NB4 (cell line): ENCODE measurements around a stretch of chr20.

DNA sequence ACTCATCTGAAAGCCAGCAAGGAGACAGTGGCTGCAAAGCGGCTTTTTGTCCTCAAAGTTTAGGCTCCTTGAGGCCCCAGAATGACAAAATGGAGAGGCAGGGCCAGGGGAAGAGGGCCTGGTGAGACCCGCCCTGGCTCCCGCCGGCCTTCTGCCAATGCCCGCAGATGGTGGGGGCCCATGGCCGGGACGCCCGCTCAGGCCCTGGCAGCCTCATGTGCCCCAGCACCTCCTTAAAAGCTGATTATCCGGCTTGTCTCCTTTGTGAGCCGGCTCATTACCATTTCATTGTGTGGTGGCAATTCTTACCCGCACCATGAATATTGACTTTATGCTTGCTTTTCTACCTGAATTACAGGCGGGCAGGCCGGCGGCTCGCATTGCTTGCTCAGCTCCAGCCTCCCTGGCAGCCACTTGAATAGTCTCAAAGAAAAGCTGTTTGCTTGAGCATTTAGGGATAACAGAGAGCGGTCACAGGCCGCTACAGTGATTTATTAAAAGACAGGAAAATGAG is 119.9 kb upstream of the JAG1 start:
- RRBS, result 91% methylated on average over 4 of the region's 17 CpGs

DNA sequence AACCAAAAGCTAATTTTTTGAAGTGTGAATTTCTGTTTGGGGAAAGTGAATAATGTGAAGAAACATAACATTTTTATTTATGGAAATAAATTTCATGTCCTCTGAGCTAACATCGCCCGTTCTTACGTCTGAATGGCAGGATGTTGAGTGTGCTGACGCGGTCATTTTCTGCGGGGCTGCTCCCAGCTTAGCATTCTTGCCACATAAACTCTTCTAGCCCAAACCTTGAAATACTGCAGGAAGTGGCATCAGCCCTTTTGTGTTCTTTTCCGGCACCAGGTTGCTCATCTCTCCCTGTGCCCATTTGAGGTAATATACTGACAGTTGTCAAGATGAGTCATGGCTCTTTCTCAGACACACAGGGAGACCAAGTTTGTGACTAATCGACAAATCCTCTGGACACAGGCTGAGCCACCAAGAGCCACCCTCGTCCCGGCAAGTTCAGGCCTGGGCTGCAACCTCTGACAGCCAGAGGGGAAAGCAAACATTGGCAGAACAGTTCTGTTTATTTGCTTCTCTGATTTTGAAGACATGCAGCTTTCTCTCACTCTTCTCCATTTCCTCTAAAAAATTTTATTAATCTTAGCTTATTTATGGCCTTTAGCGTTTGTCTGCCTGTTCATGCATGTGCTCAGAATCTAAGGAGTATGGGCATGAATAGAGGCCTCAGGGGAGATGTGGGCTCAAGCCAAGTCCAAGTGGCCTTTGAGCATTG is 328.0 kb upstream of the JAG1 start:
- RRBS, result no CpG with 5 or more reads among the region's 11 CpGs

- RRBS, result no CpG with 5 or more reads among the region's 5 CpGs
Observed at GRCh38 chr20:11108025-11108499, 434.3 kb upstream of the JAG1 start.

- RRBS, result no CpG with 5 or more reads among the region's 9 CpGs
Observed at GRCh38 chr20:11919511-11920020, 1.9 kb downstream of the BTBD3 start.

DNA sequence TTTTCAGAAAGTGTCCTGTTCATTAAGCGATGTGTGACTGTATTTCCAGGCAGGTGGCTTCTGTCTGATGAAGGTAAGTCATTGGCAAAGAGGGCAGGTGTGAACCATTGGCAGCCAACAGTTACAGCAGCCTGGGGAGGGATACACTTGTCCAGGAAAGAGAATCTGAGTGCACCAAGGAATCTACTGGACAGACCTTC is 130.5 kb downstream of the BTBD3 start:
- RRBS, result no CpG with 5 or more reads among the region's 1 CpG

DNA sequence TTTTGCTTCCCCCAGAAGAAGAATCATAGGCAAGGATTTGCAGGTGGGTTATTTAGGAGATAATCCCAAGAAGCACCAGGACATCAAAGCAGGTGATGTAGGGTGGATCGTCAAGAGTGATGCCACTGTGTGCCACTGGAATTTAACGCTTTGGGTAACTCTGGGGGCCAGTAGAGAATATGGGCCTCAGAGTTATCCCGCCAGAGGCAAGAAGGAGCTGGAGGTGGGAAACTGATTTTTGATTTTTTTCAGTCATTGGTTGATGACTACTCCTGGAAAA is 368.5 kb downstream of the BTBD3 start:
- RRBS, result no CpG with 5 or more reads among the region's 3 CpGs

DNA sequence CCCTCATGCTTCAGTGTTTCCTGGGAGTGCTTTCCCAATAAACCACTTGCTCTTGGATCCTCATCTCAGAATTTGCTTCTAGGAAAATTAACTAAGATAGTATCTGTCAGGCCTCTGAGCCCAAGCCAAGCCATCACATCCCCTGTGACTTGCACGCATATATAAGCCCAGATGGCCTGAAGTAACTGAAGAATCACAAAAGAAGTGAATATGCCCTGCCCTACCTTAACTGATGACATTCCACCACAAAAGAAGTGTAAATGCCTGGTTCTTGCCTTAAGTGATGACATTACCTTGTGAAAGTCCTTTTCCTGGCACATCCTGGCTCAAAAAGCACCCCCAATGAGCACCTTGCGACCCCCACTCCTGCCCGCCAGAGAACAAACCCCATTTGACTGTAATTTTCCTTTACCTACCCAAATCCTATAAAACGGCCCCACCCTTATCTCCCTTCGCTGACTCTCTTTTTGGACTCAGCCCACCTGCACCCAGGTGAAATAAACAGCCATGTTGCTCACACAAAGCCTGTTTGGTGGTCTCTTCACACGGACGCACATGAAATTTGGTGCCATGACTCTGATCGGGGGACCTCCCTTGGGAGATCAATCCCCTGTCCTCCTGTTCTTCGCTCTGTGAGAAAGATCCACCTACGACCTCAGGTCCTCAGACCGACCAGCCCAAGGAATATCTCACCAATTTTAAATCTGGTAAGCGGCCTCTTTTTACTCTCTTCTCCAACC is 254.9 kb upstream of the SPTLC3 start:
- RRBS, result no CpG with 5 or more reads among the region's 12 CpGs

- RRBS, result no CpG with 5 or more reads among the region's 11 CpGs
Observed at GRCh38 chr20:13288300-13288680, 67.2 kb downstream of the ISM1 start.

GRCh38 chr20:13491763-13492574 is 146.8 kb downstream of the TASP1 start:
- RRBS, result no CpG with 5 or more reads among the region's 3 CpGs

DNA sequence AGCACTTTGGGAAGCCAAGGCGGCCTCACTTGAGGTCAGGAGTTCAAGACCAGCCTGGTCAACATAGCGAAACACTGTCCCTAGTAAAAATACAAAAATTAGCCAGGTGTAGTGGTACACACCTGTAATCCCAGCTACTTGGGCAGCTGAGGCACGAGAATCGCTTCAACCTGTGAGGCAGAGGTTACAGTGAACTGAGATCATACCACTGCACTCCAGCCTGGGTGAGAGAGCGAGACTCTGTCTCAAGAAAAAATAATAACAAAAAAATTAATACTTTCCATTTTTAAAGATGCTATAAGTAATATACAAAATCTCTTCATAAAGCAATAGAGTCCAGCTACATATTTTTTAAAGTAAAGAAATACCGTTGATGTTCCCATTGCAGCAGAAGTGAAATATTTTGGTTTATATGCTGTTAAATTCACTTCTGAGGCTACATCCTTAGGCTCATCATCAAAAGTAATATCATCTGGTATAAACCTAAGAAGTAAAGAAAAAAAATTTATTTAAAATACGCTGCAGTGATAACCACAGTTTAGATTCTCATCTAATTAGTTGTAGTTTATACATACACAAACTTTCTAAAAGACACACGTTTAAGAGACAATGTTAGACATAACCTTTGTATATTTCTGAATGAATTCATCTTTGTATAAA is 15.1 kb downstream of the ESF1 start:
- RRBS, result no CpG with 5 or more reads among the region's 8 CpGs

GRCh38 chr20:13808608-13809511 is 24.0 kb downstream of the NDUFAF5 start:
- RRBS, result no CpG with 5 or more reads among the region's 3 CpGs

GRCh38 chr20:14712236-14712490 is 374.8 kb upstream of the FLRT3 start:
- RRBS, result no CpG with 5 or more reads among the region's 5 CpGs

DNA sequence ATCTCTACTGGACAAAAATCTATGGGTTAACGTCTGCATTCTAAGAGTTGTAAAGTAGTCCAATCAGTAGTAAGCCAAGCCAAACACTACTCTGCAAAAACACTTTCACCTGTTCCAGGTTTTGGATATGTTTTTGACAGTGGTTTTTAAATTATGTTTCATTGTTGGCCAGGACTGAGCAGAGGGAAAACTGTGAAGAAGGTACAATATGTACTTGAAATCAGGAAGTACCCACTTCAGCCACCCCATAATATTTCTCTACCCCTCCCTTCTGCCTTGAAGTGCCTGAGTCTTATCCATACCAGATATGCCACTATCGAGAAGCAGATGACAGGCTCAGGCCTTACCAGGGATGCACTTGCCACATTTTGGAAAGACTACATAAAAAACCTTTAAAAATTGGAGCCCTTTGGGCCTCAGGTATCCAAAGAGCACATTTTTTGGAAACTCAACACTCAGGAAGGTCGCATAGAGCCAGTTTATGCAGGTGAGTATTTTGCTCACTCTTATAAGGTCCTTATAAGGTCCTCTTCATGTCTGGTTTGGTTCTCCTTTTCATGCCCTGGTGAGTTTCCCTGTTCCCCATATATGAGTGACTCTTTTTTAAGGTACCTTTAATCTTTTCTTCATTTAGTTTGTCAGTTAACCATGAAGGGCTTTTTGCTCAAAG is 859.3 kb upstream of the FLRT3 start:
- RRBS, result no CpG with 5 or more reads among the region's 3 CpGs

DNA sequence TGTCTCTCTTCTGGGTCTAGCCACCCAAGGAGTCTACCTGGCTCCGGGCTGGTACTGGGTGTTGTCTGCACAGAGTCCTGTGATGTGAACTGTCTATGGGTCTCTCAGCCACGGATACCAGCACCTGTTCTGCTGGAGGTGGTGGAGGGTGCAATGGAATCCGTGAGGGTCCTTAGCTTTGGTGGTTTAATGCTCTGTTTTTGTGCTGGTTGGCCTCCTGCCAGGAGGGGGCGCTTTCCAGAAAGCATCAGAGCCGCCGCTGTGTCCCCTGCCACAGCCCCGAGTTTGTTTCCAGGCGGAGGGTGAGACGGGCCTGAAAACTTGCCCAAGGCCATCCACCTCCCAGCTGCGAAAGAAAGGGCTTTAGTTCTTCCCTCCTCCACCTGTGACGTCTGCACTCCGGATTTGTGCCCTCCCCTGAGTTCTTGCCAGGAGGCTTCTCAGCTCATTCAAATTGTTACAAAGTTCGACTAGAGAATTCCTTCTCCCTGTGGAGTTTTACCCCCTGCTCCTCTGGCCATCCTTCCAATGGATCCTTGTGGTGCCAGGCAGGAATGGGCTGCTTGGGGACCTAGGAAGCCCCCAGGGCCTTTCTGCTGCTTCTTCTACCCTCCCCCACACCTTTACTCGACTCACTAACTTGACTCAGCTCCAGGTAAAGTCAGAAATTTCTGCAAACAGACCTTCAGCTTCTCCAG is 873.8 kb downstream of the KIF16B start:
- RRBS, result no CpG with 5 or more reads among the region's 14 CpGs

GRCh38 chr20:16451917-16452507 is 121.2 kb downstream of the KIF16B start:
- RRBS, result no CpG with 5 or more reads among the region's 1 CpG

- RRBS, result no CpG with 5 or more reads among the region's 8 CpGs
Observed at GRCh38 chr20:16463029-16463635, 110.1 kb downstream of the KIF16B start.

GRCh38 chr20:17567918-17568804 is 1.7 kb upstream of the DSTN start:
- RRBS, result no CpG with 5 or more reads among the region's 11 CpGs

DNA sequence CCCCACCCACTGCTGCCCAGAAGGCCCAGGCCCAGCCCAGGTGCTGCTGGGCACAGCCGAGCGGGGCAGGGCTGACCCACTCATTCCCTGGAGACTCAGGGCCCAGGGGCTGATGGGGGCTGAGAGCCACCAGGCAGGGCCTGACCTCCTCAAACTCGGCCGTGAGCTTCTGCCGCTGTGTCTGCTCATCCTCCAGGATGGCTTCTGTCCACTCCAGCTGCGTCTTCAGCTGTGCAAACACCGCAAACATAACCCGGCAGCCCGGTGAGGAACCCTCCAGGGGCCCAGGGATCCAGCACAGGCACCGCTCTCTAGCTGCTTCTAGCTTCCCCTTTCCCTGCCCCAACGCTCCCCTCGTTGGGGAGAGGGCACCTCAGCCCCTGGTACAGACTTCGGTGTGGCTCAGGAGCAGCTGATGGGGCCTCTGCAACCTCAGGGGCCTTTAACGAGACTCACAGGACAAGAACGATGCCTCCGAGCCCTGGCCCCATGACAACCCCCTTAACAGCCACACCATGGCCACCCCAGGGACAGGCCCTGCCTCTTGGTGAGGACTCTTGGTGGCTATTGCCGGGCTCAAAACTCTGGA is 46.0 kb downstream of the DSTN start:
- RRBS, result no CpG with 5 or more reads among the region's 17 CpGs

DNA sequence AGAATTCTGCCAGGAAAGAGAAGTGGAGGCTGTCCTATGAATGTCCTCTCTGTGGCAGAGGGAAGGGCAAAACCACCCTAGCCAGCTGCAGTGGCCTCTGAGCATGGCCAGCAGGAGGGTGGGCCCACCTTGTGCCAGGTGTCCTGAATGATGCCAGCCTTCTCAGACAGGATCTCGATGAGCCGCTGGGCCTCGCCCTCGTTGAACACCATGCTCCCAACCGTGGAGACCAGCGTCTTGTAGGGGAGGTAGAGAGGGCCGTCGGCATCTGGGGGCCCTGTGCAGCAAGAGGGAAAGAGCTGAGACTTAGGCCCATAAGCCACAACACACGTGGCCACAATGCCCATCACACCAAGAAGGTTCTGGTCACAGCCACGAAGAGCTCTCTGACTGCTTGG is 39.2 kb downstream of the RRBP1 start:
- RRBS, result no CpG with 5 or more reads among the region's 10 CpGs

DNA sequence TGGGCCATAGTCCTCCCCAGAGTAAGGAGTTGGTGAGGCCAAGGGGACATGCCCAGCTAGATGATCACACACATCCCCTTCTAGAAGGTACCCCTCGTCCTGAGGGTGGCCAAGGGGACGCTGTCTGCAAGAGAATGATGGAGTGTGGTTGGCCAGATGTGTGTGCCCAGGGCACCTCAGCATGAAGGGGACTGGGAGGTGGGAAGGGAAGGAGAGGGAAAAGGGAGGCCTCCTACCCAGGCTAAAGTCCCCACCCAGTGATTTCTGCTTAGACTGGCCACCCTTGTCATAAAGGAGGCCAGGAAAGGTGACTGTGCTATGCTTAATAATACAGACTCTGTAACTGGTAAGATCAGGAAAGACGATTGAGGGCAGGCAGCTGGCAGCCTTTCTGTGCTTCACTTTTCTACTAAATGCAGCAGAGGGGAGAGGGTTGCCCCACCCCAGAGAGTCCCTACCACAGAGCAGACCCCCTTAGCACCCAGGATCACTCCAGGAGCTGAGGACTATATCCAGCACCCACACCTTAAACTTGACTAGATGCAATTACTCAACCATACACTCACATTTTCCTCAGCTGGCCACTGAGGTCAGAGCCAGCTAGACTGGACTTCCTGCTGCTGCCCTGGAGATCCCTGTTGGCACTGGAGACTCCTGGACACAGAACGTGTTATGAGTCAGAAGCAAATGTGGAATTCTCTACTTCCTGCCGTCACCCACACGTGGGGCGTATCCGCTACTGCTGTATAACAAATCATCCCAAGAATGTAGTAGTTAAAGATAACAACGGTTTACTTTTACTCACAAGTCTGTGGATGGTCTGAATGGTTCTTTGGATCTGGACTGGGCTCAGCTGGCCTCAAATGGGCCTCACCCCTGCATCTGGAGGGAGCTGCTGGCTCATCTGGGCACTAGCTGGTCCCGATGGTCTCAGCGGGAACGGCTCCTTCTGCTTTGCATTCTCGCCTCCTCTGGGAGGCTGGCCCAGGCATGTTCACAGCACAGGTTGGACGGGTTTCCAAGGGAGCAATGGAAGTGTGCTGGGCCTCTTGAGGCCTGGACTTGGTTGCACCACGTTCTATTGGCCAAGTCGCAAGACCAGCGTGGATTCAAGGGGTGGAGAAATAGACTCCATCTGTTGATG is 118.9 kb downstream of the SNX5 start:
- RRBS, result no CpG with 5 or more reads among the region's 17 CpGs